ENCODE measurements around the genes CCDC85B, CNIH2 and TMEM151A.

DNA sequence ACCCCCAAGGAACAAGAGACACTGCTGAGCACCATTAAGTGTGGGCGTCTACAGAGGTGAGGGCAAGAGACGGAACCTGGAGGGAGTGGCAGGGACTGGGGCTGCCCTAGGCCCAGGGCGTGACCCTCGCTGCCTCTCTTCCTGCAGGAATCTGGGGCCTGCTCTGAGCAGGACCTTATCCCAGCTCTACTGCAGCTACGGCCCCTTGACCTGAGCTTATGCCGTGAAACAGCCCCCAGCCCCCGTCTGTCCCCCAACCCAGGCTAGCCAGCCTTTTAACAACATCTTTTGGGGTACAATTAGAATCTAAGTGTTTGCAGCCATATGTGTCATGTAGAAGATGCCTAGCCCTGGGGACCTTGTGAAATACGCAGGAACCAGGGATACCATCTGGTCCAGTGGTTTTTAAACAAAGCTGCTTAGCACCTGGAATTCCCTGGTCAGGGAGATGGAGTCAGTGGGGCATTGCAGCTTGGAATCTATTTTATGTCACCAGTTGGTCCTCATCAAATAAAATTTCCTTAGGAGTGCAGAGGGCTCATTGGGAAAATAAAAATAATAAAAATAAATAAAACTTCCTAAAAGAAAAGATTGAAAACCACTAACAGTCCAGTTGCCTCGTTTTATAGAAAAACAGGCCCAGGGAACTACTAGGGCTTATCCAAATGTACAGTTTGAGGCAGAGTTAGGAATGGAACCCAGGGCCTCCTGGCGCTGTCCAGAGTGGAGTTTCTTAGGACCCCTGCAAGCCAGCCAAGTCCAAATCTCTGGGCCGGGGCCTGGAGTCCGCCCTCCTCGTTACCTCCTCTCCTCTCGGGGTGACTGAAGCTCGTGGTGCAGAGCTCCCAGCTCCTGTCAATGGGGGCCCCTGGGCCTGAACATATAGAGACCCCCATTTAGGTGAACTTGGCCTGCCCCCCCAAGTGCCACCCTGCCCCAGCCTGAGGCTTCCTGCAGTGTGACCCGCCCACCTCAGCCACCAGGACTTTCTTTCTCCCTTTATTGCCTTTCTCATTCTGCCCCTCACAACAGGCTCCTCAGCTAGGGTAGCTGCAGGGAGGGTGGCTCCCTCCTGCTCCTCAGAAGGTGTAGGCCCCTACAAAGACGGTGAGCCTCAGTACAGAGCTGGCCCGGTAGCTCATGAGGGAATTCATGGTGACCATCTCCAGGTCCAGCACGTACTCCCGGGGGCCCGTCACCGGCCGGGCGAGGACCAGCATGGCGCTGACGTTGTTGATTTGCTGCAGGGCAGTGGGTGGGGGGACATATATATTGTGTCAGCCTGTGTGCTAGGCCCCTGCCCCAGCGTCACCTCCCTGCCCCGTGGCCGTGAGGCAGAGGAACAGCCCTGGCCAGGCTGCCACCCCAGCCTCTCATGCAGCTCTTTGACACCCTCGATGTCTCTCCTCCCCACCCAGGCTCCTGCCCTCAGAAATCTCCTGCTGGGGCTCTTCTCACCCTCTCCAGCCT lies 6.1 kb downstream of the MUS81 start:
- PRO-cap, 8 experiments = no peak in any of the 8 experiments

DNA sequence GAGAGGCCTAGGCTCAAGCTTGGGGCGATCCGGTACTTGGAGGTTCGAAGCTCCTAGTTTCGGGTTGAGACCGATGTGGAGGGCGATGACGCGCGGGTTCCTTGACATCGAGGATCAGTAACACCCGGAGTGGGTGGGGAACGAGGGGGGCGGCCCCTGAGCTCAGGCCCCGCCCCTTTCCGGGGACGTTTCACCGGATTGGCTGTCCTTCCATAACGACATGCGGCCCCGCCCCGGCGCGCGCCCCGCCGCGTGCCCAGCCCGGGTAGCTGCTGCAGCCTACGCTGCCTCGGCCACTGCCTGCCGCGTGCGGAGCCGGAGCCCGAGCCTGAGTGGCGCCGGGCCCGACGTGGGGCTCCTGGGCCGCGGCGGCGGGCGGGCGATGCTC lies at the start of gene CCDC85B:
TSS of gene CCDC85B (plus strand) at position 295 of the 388 bp plus-strand sequence.
- PRO-cap, 8 experiments = peak in 8 of 8 experiments; most common plus-strand start position 296 of the sequence (in 8); most common minus-strand start position 116 of the sequence (in 3)

DNA sequence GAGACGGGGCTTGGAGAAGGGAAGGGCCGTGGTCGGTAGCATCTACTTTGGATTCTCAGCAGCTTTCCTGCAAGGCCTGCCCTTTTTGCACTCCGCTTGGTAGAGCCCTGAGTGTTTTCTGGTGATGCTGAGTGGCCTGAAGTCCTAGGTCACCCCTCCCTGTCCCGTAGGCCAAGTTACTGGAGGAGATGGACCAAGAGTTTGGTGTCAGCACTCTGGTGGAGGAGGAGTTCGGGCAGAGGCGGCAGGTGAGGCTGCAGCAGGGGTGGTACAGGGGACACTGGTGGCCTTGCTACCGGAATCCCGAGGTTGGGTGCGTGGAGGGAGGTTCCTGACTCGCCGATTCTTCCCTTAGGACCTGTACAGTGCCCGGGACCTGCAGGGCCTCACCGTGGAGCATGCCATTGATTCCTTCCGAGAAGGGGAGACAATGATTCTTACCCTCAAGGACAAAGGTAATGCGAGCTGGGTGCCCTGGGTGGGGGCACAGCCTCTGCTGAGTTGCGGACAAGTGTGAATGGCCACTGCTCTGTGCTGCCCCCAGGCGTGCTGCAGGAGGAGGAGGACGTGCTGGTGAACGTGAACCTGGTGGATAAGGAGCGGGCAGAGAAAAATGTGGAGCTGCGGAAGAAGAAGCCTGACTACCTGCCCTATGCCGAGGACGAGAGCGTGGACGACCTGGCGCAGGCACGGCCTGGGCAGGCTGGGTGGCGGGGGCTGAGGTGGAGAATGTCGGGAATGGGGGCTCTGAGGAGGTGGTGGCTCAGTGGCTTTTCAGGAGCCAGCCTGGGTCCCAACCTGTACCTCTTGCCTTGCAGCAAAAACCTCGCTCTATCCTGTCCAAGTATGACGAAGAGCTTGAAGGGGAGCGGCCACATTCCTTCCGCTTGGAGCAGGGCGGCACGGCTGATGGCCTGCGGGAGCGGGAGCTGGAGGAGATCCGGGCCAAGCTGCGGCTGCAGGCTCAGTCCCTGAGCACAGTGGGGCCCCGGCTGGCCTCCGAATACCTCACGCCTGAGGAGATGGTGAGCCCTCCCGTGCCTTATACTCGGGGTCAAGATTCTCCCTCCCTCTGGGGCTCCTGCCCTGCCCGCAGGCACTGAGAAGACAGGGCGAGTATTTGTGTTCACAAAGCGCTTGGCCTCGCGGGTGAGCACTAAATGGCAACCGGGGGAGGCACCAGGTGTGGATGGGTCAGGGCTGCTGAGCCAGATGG lies 4.4 kb downstream of the SART1 start:
- PRO-cap, 8 experiments = peak in 2 of 8 experiments; most common plus-strand start position 664 of the sequence (in 1)

GRCh38 chr11:66002618-66003195 lies 404 bp downstream of the BANF1 start:
- PRO-cap, 8 experiments = peak in 8 of 8 experiments; most common plus-strand start chr11:66002789 (in 6); most common minus-strand start chr11:66002929 (in 4)

DNA sequence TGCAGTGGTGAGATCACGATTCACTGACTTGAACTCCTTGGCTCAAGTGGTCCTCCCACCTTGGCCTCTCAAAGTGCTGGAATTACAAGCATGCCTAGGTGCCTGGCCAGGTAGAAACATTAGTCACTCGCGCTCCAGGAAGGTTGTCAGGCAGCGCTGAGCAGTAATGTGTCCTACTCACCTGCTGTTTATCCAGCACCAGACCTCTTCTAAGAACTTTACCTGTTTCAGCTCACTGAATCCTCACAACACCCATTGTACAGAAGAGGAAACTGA lies 504 bp upstream of the CST6 start:
- PRO-cap, 8 experiments = no peak in any of the 8 experiments

- PRO-cap, 8 experiments = no peak in any of the 8 experiments
Observed at GRCh38 chr11:66052578-66053089, 470 bp downstream of the SF3B2 start.

DNA sequence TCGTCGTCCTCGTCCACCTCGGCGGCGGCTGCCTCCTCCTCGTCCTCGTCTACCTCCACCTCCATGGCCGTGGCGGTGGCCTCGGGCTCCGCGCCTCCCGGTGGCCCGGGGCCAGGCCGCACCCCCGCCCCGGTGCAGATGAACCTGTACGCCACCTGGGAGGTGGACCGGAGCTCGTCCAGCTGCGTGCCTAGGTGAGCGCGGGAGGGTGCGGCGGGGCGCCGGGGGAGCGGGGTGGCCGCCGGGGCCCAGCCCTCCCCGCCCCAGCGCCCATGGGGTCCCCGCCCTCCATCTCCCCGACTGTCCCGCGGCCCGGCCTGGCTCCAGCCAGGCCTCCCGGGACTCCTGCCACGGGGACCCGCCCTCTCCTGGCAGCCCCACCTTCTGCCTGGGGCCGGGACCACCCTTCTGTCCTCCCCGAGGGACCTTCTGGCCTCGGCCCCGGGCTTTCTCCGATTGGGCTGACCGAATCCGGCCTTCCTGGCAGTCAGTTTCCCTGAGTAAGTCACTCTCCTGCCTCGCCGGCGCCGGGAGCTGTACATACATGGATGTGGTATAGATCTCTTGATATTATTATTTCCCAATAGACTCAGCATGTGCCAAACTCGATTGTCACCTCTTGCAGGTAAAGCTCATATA lies 696 bp downstream of the PACS1 start:
- PRO-cap, 8 experiments = no peak in any of the 8 experiments

DNA sequence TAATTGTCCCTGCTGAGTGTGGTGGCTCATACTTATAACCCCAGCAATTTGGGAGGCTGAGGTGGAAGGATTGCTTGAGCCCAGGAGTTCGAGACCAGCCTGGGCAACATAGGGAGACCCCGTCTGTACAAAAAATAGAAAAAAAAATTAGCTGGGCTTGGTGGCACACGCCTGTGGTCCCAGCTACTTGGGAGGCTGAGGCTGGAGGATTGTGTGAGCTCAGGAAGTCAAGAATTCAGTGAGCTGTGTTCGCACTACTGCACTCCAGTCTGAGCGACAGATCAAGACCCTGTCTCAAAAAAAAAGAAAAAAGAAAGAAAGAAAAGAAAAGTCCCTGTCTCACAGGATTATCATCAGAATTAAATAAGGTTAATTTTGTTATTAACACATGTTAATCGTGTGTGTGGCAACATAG lies 10.9 kb downstream of the PACS1 start:
- PRO-cap, 8 experiments = no peak in any of the 8 experiments

GRCh38 chr11:66081352-66081961 lies 11.4 kb downstream of the PACS1 start:
- PRO-cap, 8 experiments = peak in 7 of 8 experiments; most common plus-strand start chr11:66081752 (in 6); most common minus-strand start chr11:66081626 (in 4)

DNA sequence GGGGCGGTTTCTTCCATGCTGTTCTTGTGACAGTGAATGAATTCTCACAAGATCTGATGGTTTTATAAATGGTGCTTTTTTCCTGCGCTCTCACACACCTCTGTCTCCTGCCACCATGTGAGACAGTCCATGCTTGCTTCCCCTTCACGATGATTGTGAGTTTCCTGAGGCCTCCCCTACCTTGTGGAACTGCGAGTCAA lies 62.0 kb downstream of the PACS1 start:
- PRO-cap, 8 experiments = no peak in any of the 8 experiments

- PRO-cap, 8 experiments = no peak in any of the 8 experiments
Observed at GRCh38 chr11:66137336-66137733, 67.3 kb downstream of the PACS1 start.

- PRO-cap, 8 experiments = no peak in any of the 8 experiments
Observed at GRCh38 chr11:66150487-66151023, 80.5 kb downstream of the PACS1 start.

DNA sequence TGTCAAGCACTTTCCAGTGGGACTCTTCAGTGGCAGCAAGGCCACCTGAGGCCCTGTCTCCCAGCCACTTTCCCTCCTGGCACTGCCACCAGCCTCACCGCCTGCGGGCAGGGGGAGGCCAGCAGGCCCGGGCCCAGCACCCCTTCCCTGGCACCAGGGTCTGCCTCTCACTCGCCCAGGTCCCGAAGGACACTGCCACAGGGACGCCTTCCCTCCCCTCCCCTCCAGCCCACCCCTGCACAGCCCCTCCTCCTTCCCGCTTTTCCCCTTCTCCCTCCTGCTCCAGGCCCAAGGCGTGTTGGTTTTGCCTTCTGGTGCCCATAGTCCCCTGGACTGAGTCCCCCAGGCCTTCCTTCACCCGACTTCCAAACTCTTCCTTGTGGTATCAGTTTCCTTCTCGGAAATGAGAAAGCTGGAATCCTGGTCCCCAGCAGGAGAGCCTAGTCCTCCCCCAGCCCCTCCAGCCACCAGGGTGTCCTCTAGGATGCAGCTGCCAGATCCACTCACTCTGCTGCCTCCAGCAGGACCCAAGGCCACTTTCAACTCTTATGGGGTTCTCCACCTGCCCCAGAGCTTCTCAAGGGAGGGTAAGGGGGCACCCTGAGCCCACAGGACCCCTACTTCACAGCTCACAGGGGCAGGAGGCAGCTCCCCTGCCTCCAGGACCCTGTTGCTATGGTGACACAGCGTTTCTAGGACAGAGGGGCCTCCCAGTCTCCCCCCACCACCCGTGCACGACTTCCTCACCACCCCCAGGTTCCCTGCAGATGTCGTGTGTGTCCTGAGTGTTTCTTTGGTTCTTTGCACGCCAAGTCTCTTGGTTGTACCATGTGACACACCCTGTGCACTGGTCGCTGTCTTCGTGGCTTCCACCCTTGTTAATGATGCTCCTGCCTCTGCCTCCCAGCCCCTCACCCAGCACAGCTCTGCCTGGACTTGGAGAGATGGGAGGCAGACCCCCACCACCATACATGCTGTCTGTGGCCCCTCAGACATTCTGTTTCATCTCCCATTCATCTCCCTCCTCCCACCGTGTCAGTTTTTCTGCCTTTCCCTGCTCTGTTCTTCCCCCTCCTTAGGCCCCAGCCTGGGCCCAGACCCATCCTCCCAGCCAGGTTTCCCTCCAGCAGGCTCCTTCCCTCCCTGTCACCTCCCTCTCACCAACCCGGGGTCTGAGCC lies 13.9 kb upstream of the KLC2 start:
- PRO-cap, 8 experiments = no peak in any of the 8 experiments

- PRO-cap, 8 experiments = no peak in any of the 8 experiments
Observed at GRCh38 chr11:66265215-66266096, 3.0 kb upstream of the RAB1B start.

GRCh38 chr11:66277319-66278317 lies at the start of gene CNIH2:
Gene CNIH2, plus strand, starts transcription at chr11:66278175.
- PRO-cap, 8 experiments = peak in 2 of 8 experiments; most common plus-strand start chr11:66277893 (in 1); most common minus-strand start chr11:66277855 (in 1)

GRCh38 chr11:66291405-66292651 lies at the start of gene TMEM151A:
Gene TMEM151A, plus strand, starts transcription at chr11:66291894.
- PRO-cap, 8 experiments = peak in 1 of 8 experiments; most common plus-strand start chr11:66291896 (in 1)

DNA sequence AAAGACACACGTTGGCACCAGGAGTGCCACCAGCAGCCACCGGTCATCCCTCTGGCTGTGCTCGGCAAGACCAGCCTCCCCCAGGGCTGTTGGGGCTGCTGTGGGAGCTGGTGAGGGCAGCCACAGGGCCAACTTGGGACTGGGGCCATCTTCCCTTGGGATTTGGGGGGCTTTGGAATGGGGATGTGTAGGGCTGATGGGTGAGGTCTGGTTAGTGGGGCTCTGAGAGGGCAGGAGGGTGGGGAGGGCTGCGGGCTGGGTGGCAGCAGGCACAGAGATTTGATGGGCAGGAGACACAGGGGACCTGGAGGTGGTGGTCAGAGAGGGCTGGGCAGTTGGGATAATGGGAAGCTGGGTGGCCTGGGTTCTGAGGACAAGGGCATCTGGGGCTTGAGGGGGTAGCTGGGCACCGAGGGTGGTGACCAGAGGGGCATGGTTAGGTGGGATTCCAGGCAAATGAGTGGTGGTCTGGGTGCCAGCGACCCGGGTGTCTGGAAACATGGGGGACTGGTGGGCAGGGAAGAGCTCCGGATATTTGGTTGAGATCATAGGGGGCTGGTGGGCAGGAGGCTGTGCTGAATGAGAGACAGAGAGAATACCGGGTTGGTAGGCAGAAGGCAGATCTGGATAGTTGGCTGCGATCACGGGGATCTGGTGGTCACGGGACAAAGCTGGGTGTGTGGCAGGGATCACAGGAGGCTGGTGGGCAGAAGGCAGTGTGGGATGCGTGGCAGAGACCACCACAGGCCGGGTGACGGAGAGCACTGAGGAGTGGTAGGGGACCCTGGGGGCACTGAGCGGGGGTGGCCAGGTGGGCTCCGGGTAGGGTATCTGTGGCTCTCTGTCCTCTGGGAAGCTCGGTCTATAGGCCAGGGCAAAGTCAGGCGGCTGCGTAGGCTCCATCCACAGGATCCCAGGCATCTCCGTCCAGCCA lies 1.6 kb downstream of the CD248 start:
- PRO-cap, 8 experiments = no peak in any of the 8 experiments

DNA sequence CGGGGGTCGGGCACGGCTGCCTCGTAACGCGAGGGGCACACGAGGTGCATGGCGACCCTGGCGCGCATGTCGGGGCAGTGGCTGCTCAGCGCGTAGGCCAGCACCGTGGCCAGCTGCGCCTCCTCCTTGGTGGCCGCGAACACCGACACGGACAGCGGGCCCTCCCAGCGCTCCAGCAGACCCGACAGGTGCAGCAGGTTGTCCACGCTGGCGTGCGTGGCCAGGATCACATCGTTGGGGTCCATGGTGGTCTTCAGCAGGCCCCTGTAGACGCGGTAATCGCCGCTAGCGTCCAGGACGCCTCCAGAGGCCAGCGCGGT lies 435 bp downstream of the B4GAT1 start:
- PRO-cap, 8 experiments = no peak in any of the 8 experiments

DNA sequence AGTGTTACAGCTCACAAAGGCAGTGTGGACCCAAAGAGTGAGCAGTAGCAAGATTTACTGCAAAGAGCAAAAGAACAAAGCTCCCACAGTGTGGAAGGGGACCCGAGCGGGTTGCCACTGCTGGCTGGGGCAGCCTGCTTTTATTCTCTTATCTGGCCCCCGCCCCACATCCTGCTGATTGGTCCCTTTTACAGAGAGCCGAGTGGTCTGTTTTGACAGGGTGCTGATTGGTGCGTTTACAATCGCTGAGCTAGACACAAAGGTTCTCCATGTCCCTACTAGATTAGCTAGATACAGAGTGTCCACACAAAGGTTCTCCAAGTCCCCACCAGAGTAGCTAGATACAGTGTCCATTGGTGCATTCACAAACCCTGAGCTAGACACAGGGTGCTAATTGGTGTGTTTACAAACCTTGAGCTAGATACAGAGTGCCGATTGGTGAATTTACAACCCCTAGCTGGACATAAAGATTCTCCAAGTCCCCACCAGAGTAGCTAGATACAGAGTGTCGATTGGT lies 1.5 kb upstream of the MRPL11 start:
- PRO-cap, 8 experiments = no peak in any of the 8 experiments

GRCh38 chr11:66480513-66480833 lies 239 bp downstream of the DPP3 start:
- PRO-cap, 8 experiments = no peak in any of the 8 experiments

All from peripheral blood mononuclear cell (primary cell).